HT1080 (cell line): Measurements from ENCODE around the gene FAM151A.

GRCh38 chr1:54378143-54379284, 169.5 kb upstream of the ACOT11 start:
RAMPAGE:
- cytosol, long total RNA, result no peak
- long total RNA, result no peak
- nucleus, long total RNA, result no peak

GRCh38 chr1:54488786-54489096, 59.3 kb upstream of the ACOT11 start:
RAMPAGE:
- cytosol, long total RNA, result no peak
- long total RNA, result no peak
- nucleus, long total RNA, result no peak

RAMPAGE:
- cytosol, long total RNA, result no peak
- long total RNA, result no peak
- nucleus, long total RNA, result no peak
Observed at GRCh38 chr1:54489097-54489797, 58.8 kb upstream of the ACOT11 start.

GRCh38 chr1:54579062-54579755, 31.2 kb downstream of the ACOT11 start:
RAMPAGE:
- cytosol, long total RNA, result no peak
- long total RNA, result no peak
- nucleus, long total RNA, result no peak

GRCh38 chr1:54581538-54582146, 33.6 kb downstream of the ACOT11 start:
RAMPAGE:
- cytosol, long total RNA, result no peak
- long total RNA, result no peak
- nucleus, long total RNA, result no peak

DNA sequence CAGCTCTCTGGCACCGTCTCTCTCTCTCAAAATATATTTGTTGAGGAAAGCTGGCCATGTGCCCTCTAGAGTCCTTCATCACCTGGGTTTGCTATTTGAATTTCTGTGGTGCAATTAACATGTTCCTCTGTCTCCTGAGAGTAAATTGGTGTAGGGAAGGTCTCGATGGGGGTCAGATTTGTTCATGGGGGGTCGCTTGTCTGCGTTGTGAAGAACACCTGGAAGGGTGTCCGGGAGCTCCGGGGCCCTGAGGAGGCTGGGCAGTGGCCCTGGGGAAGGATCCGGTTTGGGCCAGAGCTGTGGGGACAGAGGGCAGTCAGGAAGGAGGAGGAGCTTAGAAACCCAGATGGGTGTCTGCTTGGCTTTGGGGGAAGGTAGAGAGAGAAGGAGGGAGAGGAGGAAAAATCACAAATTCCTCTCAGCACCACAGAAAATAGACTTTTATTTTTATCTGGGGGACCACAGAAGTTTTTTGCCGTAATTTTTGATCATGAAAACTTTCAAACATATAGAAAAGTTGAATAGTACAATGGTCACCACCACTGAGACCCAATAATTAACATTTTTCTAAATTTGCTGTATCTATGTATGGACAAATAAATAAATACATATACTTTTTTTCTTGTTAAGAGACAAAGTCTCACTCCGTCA, 33.1 kb downstream of the FAM151A start:
RAMPAGE:
- cytosol, long total RNA, result no peak
- long total RNA, result no peak
- nucleus, long total RNA, result no peak

DNA sequence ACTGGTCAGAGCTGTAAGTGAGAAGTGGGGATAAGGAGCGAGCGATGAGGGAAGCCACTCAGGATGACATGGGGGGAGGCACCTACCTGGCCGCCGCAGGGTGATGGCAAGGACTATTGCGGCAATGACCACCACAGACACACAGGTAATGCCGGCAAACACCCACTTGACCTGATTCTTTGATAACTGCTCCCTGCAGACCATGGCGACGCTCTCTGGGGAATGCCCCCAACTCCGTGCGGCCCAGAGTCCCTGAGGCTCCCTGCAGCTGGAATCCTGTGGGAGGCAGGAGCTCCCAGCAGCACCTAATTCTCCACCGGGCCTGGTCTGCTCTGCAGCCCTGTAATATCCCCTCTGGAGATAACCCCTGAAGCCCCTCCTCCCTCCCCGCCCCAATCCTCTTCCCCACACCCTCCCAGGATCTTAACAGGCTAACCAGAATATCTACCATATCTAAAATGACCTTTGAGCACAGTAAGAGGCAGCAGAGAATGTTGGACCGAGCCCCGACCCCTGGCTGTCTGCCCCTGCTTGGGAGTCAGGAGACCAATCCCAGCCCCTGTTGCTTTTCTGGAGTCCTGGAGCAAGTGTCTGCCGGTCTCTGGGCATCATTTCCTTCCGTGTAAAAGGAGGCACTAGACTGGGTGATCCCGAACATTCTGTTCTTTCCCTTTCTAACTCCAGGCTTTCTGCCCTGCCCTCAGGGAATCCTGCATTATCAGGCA, at the start of gene FAM151A:
TSS of gene FAM151A (minus strand) at position 334 of the 725 bp plus-strand sequence.
RAMPAGE:
- cytosol, long total RNA, result no peak
- long total RNA, result no peak
- nucleus, long total RNA, result no peak

DNA sequence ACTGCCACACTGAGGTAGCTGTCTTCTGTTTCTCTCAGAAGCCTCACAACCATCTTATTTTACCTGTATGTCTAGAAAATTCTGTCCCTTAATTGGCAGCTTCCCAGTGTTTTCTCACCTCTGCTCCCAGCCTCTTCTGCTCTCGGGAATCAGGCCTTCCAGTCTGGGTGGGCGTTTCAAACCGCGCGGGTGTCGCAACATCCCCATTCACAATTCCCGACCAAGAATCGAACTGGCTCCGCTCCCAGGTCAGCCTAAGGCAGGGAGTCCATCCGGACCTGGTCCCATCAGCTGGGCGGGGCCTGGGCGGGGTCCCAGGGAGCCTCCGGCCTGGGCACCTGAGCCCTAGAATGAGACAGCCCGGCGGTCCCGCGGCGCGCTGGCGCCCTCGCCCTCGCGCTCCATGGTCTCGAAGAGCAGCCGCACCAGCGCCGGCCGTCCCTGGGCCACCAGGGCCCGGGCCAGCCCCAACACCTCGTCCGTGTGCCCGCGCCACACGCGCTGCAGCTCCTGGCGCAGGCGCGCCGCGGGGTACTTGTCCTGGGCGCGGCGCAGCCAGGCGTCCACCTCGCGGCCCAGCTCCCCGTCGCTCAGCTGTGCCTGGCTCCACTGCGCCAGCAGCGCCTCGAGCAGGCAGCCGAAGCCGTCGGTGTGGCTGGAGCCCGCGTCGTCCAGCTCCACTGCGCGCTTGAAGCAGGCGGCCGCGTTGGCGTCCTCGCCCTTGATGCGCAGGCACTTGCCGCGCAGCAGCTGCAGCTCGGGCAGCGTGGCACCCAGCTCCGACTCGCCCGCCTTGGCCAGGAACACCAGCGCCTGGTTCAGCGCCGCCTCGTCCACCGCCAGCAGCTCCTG, 16.8 kb upstream of the PARS2 start:
RAMPAGE:
- cytosol, long total RNA, result no peak
- long total RNA, result no peak
- nucleus, long total RNA, result no peak

DNA sequence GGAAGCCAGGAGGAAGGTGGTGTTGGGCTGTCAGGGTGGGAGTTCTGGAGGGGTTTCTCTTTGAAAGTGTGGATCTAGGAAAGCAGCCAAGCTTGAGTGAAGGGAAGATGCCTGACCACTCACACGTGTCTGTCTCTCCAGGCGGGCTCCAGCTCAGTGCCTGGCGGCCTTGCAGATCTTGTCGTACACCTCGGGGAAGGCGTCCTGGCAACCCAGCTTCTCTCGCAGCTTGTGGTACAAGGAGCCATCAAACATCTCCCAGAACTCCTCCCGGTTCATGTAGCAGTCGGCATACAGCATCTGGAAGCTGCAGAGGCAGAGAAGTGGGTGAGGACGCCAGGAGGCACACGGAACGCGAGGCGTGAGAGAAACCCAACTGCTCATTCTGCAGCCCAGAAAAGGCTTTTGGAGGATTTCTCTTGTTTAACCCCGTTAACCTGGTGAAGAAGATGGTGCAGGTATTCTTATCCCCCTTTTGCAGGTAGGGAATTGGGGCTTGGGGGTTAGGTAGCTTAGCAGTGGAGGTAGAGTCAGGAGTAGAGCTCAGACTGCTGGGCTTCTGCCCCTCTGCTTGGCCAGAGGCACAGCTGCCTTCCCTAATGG, 34.8 kb downstream of the DHCR24 start:
RAMPAGE:
- cytosol, long total RNA, result no peak
- long total RNA, result no peak
- nucleus, long total RNA, result no peak

GRCh38 chr1:54852913-54853765, 33.9 kb downstream of the DHCR24 start:
RAMPAGE:
- cytosol, long total RNA, result no peak
- long total RNA, result no peak
- nucleus, long total RNA, result no peak

GRCh38 chr1:54859142-54859562, 27.8 kb downstream of the DHCR24 start:
RAMPAGE:
- cytosol, long total RNA, result no peak
- long total RNA, result no peak
- nucleus, long total RNA, result no peak

GRCh38 chr1:54864075-54865035, 22.6 kb downstream of the DHCR24 start:
RAMPAGE:
- cytosol, long total RNA, result no peak
- long total RNA, result no peak
- nucleus, long total RNA, result no peak

GRCh38 chr1:54871189-54871970, 15.6 kb downstream of the DHCR24 start:
RAMPAGE:
- cytosol, long total RNA, result no peak
- long total RNA, result no peak
- nucleus, long total RNA, result no peak

GRCh38 chr1:54883074-54883836, 3.7 kb downstream of the DHCR24 start:
RAMPAGE:
- cytosol, long total RNA, result no peak
- long total RNA, result no peak
- nucleus, long total RNA, result no peak

DNA sequence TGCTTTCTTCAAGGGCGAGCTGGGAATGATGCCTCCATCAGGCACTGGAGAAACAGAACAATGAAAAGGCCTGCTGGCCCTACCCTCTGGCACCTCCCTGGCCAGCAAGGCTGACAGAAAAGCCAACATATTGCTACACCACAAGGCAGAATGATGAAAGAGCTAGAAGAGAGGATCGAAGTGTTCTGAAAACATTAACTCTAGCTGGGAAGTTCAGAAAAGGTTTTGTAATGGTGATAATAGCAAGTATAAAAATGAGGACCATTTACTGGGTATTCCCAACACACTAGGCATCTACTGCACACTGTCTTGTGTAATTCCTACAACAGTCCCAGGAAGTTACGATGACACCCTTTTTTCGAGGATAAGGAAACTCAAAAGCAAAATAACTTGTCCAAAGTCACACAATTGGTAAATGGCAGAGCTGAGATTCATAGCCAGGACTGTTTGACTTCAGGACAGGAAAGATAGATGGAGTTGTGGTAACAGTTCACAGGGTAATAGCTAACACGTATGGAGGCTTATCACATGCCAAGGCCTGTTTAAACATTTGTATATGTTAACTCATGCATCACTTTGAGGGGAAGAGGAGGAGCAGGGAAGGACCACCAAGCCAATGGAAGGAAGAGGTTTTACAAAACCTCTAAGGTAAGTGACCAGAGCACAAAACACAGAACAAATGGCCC, 3.0 kb downstream of the DHCR24 start:
RAMPAGE:
- cytosol, long total RNA, result no peak
- long total RNA, result no peak
- nucleus, long total RNA, result no peak

RAMPAGE:
- cytosol, long total RNA, result no peak
- long total RNA, result no peak
- nucleus, long total RNA, result no peak
Observed at GRCh38 chr1:54885931-54886253, 1.1 kb downstream of the DHCR24 start.

GRCh38 chr1:54995623-54996143, 3.0 kb upstream of the BSND start:
RAMPAGE:
- cytosol, long total RNA, result no peak
- long total RNA, result no peak
- nucleus, long total RNA, result no peak

DNA sequence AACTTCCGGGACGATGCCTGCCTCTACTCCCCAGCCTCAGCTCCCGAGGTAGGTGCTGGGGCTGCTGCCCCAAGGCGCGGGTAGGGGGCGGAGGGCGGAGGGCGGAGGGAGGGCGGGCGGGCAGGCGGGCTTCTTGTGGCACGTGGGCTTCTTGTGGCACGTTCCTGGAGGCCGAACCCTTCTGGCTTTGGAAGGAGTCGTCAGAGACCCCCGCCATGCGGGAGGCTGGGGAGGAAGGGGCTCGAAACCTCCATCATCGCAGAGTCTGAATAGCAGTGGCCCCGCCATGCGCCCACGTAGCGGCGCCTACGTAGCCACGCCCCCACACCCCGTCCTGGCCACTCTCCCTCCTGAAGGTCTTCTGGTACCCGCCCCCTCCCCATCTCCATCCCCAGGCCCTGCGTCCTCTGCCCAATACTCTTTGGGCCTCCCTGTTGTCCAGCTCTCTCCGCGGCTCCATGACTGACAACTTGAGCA, 16.8 kb downstream of the PCSK9 start:
RAMPAGE:
- cytosol, long total RNA, result no peak
- long total RNA, result no peak
- nucleus, long total RNA, result no peak

DNA sequence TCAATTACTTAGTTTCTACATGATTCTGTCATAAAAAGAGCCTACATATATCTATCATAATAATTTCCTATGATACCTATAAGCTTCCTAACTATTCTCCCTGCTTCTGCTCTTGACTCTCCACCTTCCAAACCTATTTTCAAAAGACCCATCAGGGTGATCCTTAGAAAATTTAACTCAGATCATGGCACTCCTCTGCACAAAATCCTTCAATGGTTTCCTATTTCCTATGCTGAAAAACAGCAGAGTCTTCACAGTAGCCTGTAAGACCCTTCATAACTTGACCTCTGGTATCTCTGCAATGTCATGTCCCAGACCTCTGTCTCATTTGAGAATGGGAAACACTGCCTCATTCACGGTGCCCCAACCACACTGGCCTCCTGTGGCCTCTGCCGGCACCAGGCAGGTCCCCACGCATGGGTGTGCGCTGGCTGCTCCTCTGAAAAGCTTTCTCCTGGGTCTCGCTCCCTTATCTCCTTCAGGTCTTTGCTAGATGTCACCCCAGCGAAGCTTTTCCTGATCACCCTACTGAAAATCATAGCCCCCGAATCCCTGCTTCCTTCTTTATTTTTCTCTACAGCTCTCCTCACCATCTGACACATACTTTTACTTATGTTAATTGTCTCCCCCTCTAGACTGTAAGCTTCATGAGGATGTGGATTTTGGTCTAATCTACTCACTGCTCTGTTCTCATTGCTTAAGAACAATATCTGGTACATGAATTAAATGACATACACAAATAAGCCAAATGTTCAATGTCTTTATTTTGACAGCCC, 86.7 kb downstream of the PCSK9 start:
RAMPAGE:
- cytosol, long total RNA, result no peak
- long total RNA, result no peak
- nucleus, long total RNA, result no peak

DNA sequence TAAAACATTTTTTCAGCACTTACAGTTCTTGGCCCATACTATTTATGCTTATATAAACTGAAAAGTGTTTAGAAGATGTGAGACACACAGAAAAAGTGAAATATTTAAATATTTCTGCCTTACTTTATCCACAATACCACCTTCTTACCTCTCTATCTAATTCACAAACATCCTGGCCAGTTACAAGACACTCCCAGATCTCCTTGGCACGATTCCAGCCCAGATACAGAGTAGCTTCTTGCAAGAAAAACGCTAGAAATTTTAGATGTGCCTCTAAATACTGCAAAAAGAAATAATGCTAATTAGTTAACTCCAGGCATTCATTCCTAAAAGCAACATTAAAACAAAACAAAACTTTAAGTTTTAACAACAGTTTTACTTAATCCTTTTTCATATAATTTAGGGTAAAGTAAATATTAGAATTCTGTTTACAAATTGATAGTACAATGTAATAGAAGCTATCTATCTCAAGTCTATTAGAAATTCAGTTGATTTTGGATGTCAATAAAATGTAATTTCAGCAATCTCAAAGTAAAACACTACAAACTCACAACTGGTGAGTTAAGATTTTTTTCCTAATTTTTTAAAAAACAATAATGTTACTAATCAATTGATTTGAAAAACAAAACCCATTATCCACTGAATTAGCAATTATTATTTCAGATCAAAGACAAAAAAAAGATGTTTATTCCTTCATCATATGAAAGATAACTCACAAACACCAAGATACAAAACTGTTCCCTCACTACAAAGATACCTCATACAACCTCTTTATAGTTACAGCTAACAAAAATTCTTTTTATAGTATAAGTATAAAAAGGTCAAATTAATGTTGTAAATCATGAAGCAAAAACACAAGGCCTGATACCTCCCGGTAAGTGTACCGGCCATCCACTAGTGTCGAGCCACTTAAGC, 68.1 kb downstream of the USP24 start:
RAMPAGE:
- cytosol, long total RNA, result no peak
- long total RNA, result no peak
- nucleus, long total RNA, result no peak